Foreskin keratinocyte (primary cell): ENCODE data around the gene DNAJC27.

GRCh38 chr2:24246040-24246543 lies 71.2 kb downstream of the FAM228A start:
- RAMPAGE, total RNA: no peak

DNA sequence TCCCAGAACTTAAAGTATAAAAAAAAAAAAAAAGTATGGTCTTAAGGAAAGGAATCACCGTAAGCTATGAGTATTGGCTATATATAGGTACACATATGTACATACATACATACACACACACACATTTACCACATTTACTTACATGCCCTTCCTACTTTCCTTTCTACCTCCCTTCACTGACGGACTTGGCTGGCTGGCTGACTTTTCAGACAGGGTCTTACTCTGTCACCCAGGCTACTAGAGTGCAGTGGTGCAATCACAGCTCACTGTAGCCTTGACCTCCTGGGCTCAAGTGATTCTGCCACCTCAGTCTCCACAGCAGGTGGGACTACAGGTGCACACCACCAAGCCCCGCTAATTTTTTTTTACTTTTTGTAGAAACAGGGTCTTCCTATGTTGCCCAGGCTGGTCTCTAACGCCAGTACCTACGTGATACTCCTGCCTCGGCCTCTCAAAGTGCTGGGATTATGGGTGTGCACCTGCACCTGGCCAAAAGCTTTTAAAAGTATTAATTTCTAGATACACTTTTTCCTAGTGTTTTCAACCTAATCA lies 92.6 kb downstream of the FAM228A start:
- RAMPAGE, total RNA: no peak

DNA sequence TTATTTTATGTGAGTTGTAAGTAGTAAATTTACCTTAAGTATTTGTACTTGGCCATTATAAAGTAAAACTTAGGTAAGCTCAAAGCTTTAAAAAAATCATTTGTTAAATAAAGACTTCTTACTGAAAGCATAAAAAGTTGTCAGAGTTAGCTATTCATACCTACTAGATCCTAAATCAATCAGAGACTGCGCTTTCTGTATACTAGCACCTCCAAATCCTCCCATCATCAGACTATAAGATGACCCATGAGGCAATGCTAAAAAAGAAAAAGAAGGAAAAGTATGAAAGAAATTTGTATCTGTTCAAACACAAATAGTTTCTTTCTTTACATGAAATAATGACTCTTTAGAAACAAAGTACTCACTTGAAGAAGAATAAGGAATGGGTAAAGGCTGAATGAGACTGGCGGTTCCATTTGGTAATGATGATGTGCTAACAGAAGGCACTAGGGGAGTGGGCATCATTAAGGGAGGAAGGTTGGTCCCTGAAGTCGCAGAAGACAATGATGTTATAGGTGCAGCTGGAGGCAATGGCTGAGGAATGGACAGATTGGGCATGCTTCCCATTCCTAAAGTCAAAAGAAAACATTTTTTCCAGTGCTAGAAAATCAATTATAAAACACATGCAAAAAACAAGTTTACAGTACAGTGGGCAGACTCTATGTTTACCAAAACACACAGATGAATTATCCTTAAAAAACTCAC lies 50.1 kb downstream of the ITSN2 start:
- RAMPAGE, total RNA: no peak

- RAMPAGE, total RNA: no peak
Observed at GRCh38 chr2:24351023-24351839, 9.1 kb downstream of the ITSN2 start.

- RAMPAGE, total RNA: no peak
Observed at GRCh38 chr2:24491805-24492205, 751 bp downstream of the NCOA1 start.

- RAMPAGE, total RNA: no peak
Observed at GRCh38 chr2:24757729-24758248, 35.4 kb downstream of the PTRHD1 start.

GRCh38 chr2:24873427-24874509 lies 46.3 kb downstream of the ADCY3 start:
- RAMPAGE, total RNA: no peak

GRCh38 chr2:24971536-24972275 lies at the start of gene DNAJC27:
Gene DNAJC27 (minus strand): TSS chr2:24971955.
- RAMPAGE, total RNA: start-site peak on the minus strand at chr2:24971690-24971707, 6 and 11 reads in 2 replicates

DNA sequence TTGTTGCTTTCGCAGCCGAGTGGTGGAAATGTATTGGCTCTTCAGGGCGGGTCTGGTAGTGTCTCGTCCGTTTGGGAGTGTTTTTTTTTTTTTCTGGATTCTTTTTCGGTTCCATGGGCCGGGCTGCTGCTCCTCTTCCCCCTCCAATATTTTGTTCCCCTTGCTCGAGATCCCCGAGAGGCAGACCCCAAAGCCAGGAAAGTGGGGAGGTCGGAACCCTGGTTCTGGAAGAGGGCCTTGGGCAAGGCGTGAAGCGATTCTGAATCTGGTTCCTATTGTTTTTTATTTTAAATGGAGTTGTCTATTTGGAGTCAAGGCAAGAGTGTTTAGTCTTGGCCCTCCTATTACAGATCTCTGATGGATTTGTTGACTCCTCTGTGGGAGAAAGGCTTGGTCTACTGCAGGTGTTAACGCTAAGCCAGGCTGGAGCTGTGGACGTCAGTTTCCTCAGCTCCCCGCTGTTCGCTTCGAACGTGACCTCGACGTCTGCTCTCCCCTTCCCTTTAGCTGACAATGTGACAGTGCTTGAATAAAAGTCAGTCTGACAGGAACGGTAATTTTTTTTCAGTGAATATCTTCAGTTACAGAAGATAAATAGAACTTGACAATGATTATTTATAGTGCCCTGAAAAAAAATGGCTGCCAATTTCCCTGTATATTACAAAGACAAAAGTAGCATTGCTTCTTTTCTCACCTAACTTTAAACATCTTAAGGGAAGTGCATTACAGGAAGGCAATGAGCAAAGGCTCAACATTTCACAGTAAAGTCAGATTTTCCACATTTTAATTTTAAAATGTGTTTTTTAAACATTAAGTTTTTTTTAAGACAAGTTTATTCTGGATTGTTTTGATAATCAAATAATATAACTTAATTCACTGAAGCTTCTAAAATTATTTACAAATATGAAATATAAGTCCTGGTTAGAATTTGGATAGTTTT lies 791 bp upstream of the DNAJC27 start:
- RAMPAGE, total RNA: no peak

DNA sequence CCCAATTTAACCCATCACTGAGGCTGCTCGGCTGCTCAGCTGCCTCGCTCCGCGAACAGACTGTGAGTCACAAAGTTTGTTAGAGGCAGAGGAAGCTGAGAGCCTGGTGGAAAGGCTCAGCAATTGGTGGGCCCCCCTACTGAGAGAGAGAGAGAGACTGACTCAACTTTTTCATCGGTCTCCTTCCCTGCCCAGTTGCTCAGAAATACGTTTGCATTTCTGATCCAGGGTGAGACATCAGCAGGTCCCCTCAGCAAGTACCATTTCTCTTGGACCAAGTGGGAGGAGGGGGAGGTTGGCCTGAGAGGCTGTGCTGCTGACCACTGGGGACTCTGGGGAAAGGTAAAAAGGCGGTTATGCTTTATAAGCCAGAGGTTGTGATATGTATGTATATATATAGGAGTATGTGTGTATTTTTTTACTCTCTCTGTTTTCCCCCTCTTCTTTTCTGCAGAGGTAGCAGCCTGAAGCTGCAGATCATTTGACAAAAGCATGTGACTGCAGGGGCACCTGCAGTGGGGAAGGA lies 1.5 kb downstream of the EFR3B start:
- RAMPAGE, total RNA: no peak

- RAMPAGE, total RNA: no peak
Observed at GRCh38 chr2:25078901-25079431, 37.1 kb downstream of the EFR3B start.

- RAMPAGE, total RNA: no peak
Observed at GRCh38 chr2:25131508-25132297, 36.7 kb downstream of the POMC start.

DNA sequence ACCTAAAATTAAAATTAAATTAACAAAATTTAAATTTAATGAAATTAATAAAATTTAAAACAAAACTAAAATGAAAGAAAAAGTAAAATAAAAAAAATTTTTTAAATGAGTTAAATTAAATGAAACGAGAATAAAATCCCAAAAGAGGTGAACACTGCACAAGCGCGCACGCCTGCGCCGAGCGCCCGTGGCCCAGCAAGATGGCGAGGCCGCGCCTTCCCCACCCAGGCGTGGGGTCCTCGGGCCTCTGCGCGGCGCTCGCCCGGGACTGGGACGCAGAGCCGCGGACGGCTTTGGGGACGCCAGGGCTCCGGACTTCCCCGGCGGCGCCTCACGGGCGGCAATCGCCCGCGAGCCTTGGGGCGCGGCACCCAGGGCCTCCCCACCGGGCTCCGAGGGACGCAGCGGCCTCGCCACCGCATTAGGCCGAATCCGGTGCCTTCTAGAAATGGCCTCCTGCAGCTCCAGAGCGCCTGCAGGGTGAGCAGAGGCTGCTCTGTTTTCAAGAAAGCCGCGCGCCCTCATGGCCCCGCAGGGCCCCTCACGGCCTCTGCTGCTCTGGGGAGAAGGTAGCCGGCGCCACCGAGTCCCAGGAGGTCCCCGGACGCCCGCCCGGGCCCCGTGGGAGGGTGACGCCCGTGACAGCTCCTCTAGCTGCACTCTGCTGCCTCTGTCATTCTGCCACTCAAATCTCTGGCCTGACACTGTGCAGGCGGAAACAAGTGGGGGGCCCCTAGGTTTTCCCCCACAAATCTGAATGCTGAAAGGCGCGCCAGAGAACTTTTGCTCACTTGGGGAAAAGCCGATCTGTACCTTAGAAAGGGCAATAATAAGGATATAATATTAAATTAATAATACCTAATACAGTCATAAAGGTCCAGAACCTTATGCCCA lies 35.9 kb upstream of the POMC start:
- RAMPAGE, total RNA: no peak

GRCh38 chr2:25279052-25279797 lies 62.5 kb downstream of the DNMT3A start:
- RAMPAGE, total RNA: no peak

DNA sequence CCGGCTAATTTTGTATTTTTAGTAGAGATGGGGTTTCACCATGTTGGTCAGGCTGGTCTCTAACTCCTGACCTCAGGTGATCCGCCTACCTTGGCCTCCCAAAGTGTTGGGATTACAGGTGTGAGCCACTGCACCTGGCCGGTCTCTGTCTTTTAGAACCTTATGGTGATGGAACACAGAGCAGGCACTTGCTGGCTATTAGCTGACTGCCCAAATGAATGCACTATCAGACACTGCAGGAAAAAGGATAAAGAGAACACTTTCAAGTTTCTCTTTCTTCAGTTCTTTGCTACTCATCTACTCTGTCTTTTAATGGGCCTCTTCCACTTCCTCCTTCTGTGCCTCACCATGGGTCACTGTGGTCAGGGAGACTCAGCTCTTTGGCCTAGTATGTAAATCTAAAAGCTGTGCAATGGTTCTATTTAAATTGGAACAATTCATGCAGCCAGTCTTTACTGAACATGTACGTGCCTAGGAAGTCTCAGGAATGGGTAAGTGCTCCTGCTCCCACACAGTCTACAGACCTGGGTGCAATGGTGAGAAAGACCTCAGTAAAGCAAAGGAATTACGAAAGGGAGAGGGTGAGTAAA lies 79.0 kb upstream of the DNMT3A start:
- RAMPAGE, total RNA: no peak

DNA sequence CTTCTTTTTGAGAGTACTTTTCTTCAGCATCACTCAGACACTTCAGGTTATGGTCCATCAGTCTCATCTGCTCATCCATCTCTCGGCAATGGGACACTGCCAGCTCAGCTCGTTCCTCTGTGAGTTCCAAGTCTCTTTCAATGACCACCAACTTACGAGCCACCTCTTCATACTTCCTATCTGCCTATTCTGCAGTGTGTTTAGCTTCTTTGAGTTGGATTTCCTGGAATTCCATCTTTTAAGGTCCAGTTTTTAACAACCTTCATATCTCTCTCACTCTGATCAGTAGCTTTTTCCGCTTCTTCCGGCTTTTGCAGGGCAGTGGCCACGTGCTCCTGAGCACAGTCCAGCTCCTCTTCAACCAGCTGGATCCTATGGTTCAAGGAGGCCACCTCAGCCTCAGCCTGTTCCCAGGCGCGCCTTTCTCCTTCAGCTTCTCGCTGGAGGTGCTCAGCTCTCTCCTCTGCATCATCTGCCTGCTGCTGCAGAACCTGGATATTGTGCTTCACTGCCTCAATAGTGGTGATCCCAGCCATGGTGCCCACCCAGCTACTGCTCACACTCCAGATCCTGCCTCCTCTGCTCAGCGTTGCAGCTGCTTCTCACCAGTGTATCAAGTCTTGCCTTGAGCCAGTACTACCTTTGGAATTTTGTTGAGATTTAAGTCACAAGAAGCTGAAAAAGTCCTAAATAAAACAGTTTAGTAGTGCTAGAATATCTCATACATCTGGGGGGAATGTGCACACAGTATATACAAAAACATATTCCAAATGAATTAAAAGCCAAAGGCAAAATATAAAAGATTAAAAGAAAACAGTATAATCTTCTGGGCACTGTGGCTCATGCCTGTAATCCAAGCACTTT lies 67.9 kb downstream of the ASXL2 start:
- RAMPAGE, total RNA: no peak

DNA sequence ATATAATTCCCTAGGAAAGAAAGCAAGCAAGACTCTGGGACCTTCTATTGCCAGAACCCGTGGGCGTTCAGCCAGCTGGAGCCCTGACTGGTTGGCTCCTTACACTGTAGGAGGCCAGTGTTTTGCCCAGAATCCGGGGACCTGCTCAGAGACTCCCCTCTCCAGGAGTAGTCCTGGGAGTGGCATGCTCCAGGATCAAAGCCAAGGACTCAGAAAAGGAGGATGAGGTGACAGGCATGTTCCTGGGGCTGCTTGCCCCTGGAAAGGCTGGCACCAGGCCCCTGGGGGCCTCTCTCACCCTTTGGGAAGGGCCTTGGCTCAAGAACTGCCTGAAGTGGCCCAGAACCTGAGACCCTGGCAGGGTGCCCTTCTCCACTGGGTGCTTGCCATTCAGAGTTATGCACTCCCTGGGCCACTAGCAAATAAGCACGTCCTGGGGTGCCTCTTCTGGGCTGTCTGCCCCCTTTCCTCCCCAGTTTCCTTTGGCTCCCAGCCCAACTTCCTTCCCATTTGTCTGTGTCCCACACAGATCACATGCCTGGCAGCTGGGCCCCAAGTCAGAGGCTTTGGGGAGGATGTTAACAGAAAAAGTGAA lies 19.6 kb upstream of the KIF3C start:
- RAMPAGE, total RNA: no peak

DNA sequence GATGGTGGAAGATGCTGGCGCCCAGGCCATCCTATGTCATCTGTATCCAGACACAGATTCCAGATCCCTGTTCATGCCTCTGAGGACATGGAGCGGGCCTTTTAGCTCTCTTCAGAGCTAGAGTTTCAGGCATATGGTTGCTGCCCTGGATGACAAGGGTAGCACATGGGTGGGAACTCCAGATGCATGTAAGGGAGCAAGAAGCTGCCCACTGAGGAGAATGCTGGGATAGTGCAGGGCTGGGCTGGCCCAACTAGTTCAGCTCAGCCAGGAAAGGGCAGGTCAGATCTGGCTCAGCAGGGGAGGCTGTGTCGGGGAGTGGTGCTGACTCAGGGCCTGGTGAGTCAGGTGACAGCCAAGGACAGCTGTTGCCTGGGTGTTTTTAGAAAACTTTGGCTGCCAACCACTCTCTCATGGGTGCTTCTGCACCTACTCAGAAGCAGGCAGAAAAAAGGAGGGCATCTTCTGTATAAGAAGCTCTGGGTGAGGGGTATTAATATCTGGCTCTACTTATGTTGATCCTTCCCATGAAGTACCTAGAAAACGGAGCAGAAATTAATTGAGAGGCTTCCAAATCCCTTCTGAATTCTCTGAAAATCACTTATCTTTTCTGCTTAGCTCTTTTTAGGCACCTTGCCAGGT lies 15.8 kb upstream of the RAB10 start:
- RAMPAGE, total RNA: no peak

DNA sequence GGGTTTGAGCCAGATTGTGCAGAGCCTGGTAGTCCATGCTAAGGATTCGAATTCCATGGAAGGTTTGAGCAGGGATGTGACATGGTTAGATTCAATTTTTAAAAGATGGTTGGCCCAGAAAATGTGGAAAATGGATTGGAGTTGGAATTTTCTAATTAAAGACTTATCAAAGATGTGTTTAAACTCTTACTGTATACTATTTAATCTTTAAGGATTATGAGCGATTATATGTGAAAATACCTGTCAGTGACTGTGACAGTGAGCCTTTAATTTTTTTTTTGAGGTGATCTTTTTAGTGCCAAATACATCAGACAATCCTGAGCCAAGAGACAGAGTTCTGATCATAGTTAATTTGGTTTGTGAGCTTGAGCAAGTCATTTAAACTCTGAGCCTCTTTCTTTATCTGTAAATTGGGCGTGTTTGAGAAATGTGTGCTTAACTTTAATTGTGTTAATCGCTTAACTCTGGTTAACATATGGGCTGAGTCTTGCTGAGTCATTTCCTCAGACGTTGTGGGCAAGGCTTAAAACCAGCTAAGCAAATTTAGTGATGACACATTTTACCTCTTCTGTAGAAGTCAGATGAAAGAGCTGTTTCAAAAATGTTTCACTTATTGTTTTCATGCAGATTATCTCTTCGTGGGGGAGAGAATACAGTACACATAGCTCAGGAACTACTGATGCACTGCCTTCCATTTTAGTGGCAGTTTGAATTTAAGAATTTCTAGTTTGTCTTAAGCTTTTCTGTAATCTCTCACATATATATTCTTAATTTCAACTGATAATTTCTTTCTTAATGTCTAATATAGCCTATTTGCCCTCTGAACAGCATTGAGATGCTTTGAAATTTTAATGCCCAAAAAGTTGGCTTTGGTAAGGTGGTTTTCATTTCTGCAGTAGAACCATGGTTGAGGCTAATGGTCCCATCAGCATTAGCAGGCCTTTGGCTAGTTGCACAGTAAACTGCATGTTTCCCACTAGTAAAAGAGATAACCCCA lies 34.7 kb downstream of the RAB10 start:
- RAMPAGE, total RNA: no peak

- RAMPAGE, total RNA: no peak
Observed at GRCh38 chr2:26098323-26098778, 64.5 kb downstream of the RAB10 start.